ENCODE measurements around the genes SULT1B1 and CSN3.

- PRO-cap, 3 experiments: no peak in any of the 3 experiments
Measured at GRCh38 chr4:68323915-68324401, 25.9 kb downstream of the YTHDC1 start.

DNA sequence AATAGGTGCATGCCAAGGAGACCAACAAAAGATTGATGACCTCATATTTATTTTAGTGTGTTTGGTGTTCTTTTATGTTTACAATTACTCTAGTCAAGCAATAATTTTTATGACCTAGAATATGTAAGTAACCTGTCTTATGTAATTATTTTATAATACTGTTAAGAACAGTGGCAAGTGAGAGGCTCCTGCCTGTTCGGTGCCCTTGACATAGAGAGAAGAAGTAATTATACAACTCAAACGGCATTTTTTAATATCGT, 232 bp upstream of the UGT2B15 start:
- PRO-cap, 3 experiments: no peak in any of the 3 experiments

DNA sequence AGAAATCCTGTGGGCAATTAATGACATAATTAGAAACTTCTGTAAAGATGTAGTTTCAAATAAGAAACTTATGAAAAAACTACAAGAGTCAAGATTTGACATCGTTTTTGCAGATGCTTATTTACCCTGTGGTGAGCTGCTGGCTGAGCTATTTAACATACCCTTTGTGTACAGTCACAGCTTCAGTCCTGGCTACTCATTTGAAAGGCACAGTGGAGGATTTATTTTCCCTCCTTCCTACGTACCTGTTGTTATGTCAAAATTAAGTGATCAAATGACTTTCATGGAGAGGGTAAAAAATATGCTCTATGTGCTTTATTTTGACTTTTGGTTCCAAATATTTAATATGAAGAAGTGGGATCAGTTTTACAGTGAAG, 549 bp downstream of the UGT2B10 start:
- PRO-cap, 3 experiments: no peak in any of the 3 experiments

GRCh38 chr4:69051683-69051994, 44.6 kb upstream of the UGT2B7 start:
- PRO-cap, 3 experiments: no peak in any of the 3 experiments

DNA sequence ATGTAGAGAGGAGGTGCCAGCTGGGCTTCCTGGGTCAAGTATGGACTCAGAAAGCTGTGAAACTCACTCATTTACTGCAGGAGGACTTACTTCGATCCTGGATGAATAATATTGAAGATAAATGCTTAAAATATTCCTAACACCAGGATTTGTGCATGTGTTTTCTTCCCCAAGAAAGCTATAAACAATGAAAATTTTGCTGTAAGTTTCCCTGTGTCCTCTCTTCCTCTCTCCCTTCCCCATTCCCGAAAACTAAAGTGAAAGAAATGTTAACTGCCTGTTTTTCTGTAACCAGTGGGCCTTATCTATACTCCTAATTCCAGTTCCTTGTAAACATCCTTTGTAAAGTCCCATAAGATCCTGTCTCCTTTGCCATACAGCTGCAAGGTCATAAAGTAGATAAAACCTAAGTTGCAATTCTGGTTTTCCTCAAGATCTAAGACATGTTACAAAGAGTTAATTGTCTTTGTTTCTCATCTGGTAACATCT, 20.3 kb downstream of the UGT2B7 start:
- PRO-cap, 3 experiments: peak in 1 of 3 experiments; most common minus-strand start position 244 of the sequence (in 1)

DNA sequence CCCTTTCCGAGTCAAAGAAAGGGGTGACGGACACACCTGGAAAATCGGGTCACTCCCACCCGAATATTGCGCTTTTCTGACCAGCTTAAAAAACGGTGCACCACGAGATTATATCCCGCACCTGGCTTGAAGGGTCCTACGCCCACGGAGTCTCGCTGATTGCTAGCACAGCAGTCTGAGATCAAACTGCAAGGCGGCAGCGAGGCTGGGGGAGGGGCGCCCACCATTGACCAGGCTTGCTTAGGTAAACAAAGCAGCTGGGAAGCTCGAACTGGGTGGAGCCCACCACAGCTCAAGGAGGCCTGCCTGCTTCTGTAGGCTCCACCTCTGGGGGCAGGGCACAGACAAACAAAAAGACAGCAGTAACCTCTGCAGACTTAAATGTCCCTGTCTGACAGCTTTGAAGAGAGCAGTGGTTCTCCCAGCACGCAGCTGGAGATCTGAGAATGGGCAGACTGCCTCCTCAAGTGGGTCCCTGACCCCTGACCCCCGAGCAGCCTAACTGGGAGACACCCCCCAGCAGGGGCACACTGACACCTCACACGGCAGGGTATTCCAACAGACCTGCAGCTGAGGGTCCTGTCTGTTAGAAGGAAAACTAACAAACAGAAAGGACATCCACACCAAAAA, 11.3 kb upstream of the UGT2A1 start:
- PRO-cap, 3 experiments: no peak in any of the 3 experiments

GRCh38 chr4:69760358-69760884, at the start of gene SULT1B1:
SULT1B1 (minus strand) TSS chr4:69760620.
- PRO-cap, 3 experiments: no peak in any of the 3 experiments

DNA sequence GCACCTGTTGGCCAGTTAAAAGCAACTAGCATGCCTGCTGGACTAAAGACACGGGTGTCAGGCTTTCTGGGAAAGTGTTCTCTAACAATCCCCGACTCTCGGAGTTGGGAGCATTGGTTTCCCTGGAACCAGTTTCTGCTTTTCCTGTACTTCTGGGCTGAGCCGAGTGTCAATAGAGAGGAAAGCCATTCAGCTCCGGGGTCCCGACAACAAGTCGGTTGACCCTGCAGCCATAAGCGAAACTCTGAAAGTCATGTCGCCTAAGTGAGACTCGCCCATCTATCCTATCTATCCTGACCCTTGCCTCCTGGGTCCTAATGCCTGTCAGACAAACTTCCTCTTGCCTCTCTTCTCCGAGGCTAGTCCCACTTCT, 34.5 kb downstream of the SULT1E1 start:
- PRO-cap, 3 experiments: no peak in any of the 3 experiments

DNA sequence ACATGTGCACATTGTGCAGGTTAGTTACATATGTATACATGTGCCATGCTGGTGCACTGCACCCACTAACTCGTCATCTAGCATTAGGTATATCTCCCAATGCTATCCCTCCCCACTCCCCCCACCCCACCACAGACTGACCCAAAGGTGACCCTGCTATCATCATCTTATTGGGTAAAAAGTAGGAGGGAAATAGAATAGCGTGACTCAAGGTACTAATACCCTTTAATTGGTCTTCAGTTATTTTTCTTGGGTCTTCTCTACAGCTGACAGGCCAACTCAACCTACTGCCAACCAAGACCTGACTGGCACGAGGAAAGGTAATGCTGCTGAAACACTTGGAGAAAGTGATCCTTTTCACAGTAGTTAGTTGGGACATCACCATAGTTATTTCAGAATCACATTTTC, at the start of gene CSN3:
Gene CSN3, plus strand, starts transcription at position 252 of the 408 bp plus-strand sequence.
- PRO-cap, 3 experiments: no peak in any of the 3 experiments

GRCh38 chr4:70703858-70704369, 15.6 kb downstream of the UTP3 start:
- PRO-cap, 3 experiments: peak in 3 of 3 experiments; most common plus-strand start chr4:70704029 (in 2); most common minus-strand start chr4:70704085 (in 1)

DNA sequence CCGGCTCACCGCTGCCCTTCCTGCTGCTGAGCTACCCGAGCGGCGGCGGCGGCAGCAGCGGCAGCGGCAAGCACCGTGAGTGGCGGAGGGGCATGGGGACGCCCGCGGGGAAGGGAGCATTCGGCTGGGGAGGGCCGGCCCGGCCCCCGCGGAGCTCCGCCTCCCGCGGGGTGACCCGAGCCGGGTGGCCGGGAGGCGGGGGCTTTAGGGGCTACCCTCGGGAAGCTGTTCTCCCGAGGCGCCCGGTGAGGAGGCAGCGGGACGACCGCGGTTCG, 16.6 kb upstream of the RUFY3 start:
- PRO-cap, 3 experiments: peak in 3 of 3 experiments; most common plus-strand start position 207 of the sequence (in 3); most common minus-strand start position 84 of the sequence (in 2)

DNA sequence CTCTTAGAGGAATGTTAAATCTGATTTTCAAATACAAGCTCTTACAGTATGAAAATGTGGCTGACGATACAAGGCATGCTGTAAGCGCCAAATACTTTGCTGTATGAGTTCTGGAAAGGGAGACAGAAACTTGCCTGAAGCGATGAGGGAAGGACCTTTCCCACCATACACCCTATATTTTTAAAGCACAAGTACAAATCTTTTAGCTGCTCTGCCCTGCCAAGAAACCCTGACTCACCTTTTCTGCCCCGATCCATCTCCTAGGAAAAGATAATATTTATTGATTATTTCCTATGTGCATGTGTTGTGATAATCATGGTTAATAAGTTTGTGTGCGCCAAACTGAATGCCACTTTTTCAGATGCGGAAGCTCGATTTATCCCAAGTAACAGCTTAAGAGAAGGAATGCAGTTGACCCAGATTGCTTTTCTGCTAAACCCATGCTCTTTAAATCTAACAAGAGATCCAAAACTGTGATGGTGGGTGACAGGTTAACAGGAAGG, 15.6 kb upstream of the RUFY3 start:
- PRO-cap, 3 experiments: no peak in any of the 3 experiments

GRCh38 chr4:70716947-70717586, 4.7 kb upstream of the RUFY3 start:
- PRO-cap, 3 experiments: no peak in any of the 3 experiments

DNA sequence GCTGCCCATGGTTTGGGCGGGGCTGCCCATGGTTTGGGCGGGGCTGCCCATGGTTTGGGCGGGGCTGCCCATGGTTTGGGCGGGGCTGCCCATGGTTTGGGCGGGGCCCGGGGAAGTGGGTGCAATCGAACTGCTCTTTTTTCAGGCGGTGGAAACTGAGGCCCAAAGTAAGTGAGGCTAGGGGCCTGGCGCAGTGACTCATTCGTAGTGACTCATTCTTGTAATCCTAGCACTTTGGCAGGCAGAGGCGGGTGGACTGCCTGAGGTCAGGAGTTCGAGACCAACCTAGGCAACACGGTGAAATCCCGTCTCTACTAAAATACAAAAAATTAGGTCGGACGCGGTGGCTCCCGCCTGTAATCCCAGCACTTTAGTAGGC, 447 bp upstream of the GRSF1 start:
- PRO-cap, 3 experiments: no peak in any of the 3 experiments

- PRO-cap, 3 experiments: no peak in any of the 3 experiments
Measured at GRCh38 chr4:70995870-70996496, 2.5 kb downstream of the DCK start.

DNA sequence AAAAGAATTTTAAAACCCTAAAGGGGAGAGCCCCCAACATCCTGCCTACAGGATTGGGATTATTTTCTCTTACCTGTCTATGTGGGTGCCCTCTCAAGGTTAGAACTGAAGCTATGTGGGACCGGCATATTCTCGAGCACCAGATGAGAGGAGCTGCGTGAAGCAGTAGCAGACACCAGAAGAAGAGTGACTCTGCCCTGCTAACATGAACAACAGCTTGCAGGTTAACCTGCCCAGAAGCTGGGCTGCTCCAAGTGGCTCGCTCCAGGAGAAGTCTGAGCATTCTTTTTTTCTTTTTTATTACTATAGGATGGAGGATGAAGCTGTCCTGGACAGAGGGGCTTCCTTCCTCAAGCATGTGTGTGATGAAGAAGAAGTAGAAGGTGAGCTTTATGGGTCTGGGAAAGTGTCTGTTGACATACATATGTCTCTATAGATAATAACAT, 49.2 kb downstream of the SLC4A4 start:
- PRO-cap, 3 experiments: no peak in any of the 3 experiments

DNA sequence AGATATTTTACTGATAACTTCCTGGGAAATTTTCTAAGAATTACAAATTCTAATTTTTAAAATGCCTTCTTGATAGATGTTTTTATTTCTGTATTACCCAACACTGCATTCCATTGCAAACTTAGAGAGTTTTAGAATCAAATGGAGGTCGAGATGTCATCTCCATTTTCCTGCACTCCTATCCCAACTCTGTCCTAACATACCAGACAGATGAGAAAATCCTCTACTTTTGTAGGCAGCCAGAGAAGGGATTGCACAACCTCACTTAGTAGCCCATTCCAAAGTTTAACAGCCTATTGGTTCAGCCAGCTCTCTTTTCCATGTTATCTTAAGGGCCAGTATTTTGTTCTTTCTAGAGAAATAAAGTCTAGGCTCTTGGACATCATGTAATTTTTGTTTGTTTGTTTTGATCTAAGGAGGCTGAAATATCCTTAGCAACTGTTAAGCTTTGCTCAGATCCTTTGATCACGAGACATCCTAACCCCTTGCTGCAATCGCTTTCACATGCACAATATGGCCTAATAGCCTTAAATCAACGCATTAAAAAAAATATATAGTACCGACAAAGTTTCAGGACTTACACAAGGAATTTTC, 173.0 kb downstream of the COX18 start:
- PRO-cap, 3 experiments: no peak in any of the 3 experiments

GRCh38 chr4:73141492-73142060, 72.1 kb upstream of the COX18 start:
- PRO-cap, 3 experiments: no peak in any of the 3 experiments

DNA sequence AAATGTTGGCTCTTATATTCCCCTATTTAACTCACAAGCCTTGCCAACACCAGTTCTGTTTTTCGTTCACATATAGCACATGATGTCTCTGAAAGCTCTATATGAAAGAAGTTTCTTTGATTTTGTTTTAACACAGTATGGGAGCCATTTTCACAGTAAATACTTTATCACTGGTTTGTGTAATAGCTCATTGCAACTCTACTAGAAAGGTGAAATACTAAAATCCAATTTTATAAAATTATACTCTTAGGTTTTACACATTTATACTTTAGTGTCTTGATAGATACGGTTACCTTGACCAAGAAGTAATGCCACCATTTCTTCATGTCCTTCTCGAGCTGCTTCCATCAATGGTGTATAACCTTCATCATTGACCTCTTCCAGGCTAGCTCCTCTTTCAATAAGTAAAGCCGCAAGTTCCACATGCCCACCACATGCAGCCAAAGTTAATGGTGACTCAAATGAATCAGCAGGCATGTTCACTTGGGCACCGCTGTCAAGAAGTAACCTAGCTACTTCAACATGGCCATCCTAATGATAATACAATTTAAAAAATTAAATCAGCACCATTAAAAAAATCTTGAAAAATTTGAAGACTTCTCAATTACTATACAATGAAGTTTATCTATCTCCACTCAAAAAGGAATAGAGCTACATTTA, 79.1 kb upstream of the COX18 start:
- PRO-cap, 3 experiments: no peak in any of the 3 experiments

- PRO-cap, 3 experiments: no peak in any of the 3 experiments
Measured at GRCh38 chr4:73599070-73599718, 21.0 kb downstream of the RASSF6 start.

Measured in Metastatic Breast Carcinoma in the Ovary (tissue), 3 donors.